T-cell (primary cell): ENCODE results near the genes PAK6, PLCB2, INAFM2 and C15orf62.

- PRO-cap, 7 experiments = no peak in any of the 7 experiments
Observed at GRCh38 chr15:39587202-39587641, 6.3 kb downstream of the THBS1 start.

- PRO-cap, 7 experiments = no peak in any of the 7 experiments
Observed at GRCh38 chr15:39590290-39590692, 9.4 kb downstream of the THBS1 start.

DNA sequence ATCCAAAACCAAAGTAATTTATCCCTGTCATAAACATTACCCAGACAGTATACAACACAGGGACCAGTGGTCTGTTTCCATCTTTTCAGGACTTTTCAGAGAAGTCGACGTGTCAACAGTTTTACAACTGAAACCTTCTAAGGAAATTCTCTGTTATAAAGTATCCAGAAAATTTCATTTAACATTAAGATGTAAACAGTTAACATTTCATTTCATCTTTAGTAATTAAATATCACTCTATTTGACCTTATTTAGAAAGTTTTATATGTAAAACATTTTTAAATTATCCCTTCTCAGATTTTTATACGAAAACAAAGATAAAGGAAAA lies 11.1 kb downstream of the THBS1 start:
- PRO-cap, 7 experiments = no peak in any of the 7 experiments

- PRO-cap, 7 experiments = no peak in any of the 7 experiments
Observed at GRCh38 chr15:39939495-39939694, 5.5 kb downstream of the EIF2AK4 start.

DNA sequence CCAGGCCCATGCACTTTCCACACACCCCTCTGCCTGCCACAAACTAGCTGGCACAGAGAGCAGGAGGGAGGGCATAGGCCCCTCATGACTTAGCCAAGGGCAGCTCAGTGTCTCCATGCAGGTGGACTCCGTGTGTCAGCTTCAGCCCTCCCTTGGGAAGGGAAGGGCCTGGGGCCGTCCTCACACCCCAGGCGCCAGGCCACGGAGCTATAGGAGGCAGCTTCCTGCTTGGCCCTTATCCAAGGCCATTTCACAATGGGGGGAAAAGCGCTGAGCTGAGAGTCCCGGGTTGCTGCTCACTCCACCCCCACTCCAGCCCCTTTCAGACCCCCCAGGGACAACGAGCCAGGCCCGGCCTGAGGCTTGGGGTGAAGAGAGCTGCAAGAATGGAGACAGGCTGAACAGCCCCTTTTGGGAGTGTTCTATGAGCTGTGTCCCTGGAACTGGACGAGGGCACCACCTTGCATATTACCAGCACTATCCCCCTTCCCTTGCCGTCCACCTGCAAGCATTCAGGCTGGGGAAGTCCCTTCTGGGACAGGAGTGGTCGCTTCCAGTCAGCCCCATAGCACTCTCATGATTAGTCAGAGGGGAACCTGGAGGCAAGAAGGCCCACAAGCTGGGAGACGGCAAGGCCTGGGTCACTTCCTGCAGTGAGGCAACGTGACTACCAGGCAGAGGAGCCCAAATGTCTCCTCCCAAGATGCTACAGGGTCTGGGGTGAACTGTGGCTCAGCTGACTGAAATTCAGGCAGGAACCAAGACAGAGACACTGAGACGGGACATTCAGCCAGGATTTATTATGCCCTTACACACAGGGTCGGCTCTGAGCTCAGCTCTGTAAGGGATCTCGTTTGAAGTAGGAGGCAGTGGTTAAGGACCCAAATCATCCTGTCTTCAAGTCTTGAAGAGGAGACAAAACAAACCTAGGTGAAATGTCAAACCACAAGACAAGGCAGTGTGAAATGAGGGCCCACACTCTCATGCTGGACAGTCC lies 8.6 kb upstream of the SRP14 start:
- PRO-cap, 7 experiments = peak in 3 of 7 experiments; most common plus-strand start position 653 of the sequence (in 2); most common minus-strand start position 582 of the sequence (in 3)

GRCh38 chr15:40052395-40053026 lies 13.5 kb upstream of the SRP14 start:
- PRO-cap, 7 experiments = no peak in any of the 7 experiments

- PRO-cap, 7 experiments = no peak in any of the 7 experiments
Observed at GRCh38 chr15:40092637-40093310, 15.9 kb downstream of the BMF start.

DNA sequence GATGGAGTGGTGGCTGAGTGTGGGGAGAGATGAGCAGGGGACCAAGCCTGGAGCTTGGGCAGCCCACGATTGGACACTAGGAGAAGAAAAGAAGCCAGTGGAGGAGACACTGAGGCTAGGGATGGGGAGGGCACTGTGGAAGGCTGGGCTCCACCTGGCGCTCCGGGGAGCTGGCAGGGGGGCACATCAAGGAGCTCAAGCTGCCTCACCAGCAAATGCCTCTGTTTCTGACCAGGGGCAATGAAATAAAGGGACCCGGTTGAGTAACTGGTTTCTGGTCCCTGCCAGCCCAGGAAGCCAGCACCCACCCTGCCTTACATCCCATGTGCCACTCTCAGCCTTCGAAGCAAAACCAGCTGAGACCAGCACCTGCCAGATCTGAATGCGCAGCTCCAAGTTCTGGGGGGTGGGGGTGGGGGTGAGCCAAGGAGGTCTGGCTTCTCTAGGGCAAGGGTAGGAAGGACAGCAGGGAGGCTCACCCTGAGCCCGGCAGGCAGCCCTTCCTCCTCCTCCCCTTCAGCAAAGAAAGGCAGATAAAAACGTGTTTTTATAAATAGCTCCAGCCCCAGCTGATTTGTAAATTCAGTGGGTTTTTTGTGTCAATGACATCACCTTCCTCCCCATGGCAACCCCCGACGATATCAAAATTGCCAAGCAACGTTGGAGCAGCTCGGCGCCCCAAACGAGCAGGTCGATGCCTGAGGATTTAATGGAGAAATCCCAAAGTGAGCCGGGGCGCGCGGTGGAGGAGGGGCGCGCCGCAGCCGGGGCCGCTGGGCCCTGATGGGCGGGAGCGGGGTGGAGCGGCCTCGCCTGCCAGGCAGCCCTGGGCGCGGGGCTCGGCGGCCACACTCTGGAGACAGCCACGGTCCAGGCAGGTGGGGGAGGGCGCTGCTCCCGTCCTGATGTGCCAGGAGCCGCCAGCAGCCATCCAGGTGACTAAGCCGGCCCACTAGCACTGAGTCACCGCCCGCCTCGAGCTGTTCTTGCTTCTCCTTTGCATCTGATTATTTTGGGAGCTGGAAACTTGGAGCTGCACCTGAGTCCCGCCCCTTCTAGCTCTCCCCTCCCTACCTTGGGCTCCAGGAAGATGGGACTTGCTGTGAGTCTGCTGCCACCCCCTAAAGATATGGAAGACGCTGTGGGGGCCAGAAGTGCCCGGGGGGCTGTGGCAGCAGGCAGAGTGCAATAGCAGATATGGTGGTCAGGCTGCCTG lies at the start of gene PAK6:
Gene PAK6 (plus strand): TSS at position 653 of the 1,216 bp plus-strand sequence.
- PRO-cap, 7 experiments = no peak in any of the 7 experiments

- PRO-cap, 7 experiments = no peak in any of the 7 experiments
Observed at GRCh38 chr15:40252080-40252393, 13.2 kb downstream of the PAK6 start.

DNA sequence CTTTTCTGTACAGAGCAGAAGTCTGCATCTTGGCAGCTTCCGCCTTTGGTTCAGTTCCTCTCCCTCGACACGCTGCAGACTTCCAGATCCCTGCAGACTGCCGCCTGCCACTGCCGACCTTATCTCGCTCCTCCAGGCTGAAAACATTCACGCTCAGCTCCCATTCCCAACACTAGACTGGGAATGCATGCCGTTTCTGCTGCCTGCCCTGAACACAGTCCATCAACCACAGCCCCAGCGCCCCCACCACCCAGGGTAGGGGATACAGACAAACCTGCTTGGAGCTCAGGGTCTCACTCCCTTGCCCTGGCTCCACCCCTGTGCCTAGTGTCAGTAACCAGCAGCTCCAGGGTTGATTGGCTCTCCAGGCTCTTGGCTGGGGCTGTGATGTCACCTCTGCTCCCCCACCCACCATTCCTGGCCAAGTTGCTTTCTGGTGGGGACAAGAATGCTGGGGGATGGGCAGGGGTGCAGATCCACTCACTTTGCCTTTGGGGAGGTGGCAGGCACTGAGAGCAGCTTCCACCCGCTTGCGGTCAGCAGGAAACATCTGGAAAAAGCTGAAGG lies 6.2 kb downstream of the PLCB2 start:
- PRO-cap, 7 experiments = no peak in any of the 7 experiments

- PRO-cap, 7 experiments = peak in 7 of 7 experiments; most common plus-strand start chr15:40308038 (in 7); most common minus-strand start chr15:40307700 (in 1)
Observed at GRCh38 chr15:40307238-40308321, at the start of gene PLCB2. PLCB2 (minus strand) TSS chr15:40307935.

DNA sequence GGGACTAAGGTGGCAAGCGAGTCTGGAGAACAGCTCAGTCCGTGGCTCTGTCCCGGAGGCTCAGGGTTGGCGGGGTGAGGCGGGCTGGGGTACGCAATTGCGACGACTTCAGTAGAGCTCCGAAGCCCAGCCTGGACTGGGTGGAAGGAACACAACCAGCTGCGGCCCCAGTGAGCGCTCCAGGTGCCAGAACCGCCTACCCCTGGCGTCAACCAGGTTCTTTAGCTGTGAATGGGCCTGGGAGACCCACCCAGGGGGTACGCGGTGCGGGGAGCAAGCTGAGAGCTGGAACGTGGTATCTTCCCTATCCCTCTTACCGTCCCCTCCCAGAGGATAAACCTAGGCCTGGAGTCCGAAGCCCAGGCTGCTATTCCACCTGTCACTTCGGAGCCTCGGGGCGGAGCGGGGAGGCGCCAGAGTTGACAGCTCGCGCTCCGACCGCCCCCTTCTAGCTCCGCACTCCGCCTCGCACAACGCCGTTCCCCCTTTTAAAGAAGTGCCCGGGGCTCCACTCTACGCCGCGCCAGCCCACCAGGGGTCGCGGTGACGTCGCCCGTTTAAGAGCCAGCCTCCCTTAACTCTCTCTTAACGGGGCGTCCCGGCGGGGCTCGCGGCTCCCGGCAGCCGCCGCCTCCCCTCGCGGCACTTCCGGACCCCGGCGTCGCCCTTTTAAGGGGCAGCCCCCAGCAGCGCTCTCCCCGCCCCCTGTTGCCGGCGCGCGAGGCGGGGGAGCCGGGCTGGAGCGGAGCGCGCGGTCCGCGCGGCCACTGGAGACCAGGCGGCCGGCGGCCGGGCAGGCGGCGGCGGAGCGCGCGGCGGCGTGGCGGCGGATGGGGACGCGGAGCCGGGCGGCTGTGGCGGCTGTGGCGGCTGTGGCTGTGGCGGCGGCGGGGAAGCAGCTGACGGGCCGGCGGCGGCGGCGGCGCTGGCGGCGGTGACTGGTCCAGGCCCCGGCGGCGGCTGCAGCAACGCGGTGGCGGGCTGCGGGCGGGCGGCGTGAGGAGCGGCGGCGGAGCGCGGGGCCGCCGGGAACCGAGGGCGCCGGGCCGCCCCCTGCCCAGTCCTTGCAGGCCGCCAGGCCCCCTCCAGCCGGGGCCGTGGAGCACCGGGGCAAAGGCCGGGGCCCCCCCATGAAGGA lies at the start of gene INAFM2:
Gene INAFM2 (plus strand): TSS at position 767 of the 1,138 bp plus-strand sequence.
- PRO-cap, 7 experiments = peak in 7 of 7 experiments; most common plus-strand start position 745 of the sequence (in 5); most common minus-strand start position 463 of the sequence (in 5)

GRCh38 chr15:40339707-40340523 lies 824 bp downstream of the CCDC9B start:
- PRO-cap, 7 experiments = no peak in any of the 7 experiments

DNA sequence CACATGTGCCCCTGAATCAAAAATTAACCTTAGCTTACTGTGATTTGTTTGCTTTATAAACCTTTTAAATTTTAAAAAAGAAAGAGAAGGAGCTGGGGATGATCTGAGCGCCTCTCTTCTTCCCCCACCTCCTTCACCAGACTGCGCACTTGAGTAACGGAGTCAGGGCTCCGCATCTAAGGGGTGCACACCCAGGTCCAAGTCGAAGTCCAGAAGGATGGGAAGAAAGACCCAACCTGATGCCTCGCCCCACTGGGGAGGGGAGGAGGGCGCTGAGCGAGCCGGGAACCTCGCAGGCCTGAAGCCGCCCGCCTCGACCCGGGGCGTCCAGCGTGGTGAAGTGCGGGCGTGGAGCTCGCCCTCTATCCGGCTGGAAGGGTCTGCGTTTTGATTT lies 437 bp upstream of the DISP2 start:
- PRO-cap, 7 experiments = no peak in any of the 7 experiments

DNA sequence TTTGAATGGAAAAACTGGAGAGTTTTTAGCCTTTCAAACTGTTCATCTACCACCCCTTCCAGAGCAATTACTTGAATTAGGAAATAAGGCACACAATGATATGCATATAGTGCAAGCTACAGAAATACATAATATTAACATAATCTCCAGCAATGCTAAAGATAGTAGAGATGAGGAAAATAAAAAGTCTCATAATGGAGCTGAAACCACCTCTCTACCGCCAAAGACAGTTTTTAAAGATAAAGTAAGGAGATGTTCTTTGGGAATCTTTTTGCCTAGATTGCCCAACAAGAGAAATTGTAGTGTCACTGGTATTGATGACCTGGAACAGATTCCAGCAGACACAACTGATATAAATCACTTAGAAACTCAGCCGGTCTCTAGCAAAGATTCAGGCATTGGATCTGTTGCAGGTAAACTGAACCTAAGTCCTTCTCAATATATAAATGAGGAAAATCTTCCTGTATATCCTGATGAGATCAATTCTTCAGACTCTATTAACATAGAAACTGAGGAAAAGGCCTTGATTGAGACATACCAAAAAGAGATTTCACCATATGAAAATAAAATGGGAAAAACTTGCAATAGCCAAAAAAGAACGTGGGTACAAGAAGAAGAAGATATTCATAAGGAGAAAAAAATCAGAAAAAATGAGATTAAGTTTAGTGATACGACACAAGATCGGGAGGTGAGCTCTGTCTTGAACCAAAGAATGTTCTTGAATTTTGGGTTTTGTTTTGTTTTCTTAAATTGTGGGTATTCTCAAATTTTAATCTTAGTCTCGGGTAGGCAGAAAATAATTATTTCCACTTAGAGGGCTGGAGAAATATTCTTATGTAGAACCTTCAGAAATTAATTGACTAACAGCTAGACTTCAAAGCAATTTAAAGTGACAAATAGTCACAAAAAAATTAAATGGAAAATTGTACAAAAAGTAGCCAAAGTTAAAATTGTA lies 31.2 kb downstream of the KNL1 start:
- PRO-cap, 7 experiments = no peak in any of the 7 experiments

DNA sequence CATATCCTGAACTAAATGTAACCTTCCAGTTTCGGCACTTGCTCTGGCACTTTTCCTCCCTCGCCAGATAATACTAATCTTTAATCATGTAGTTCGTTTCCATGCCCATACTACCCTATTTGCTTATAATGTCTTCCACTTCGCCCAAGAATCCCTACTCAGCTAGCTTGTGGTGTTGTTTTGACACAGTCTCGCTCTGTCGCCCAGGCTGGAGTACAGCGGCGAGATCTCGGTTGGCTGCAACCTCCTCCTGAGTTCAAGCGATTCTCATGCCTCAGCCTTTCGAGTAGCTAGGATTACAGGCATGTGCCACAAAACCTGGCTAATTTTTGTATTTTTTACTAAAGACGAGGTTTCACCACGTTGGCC lies 1.1 kb upstream of the RAD51 start:
- PRO-cap, 7 experiments = no peak in any of the 7 experiments

GRCh38 chr15:40744209-40744599 lies 10.8 kb downstream of the RMDN3 start:
- PRO-cap, 7 experiments = no peak in any of the 7 experiments

DNA sequence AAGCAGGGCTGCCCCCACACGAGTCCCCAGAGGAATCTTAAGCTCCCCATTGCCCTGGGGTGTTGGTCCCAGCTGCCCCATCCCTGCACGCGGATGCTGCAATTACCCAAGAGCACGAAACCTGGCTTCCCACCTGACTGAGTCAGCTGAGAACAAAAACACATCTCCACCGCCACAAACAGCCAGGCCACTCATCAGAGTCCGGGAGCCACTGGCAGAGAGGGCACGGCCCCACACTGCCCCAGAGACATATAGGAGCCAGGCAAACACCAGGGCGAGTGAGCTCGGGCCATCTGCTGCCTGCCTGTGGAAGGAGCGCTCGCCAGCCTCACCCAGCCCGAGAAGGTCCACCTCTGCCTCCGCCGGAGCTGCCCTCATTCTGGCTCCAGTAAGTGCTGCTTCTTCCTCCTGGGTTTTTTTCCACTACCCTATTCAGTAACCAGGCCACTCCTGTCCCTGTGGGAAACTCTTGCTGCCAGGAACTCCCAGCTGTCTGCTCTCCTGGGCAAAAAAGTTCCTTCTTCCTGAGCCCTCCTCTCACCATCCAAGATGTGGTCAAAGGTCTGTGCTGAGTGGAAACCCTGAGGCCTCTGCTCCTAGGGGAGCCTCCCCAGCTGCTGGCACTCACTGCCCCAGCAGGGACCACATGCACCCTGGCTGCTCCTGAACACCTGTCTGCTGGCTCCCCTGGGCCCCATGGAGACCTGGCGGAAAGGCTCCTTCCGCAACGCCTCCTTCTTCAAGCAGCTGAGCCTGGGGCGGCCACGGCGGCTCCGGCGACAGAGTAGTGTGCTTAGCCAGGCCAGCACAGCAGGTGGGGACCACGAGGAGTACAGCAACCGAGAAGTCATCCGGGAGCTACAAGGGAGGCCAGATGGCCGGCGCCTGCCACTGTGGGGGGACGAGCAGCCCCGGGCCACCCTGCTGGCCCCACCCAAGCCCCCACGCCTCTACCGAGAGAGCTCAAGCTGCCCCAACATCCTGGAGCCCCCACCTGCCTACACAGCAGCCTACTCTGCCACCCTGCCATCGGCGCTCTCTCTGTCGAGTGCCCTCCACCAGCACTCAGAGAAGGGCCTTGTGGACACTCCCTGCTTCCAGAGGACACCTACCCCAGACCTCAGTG lies at the start of gene C15orf62:
Gene C15orf62 (plus strand): TSS at position 181 of the 1,126 bp plus-strand sequence.
- PRO-cap, 7 experiments = peak in 2 of 7 experiments; most common plus-strand start position 190 of the sequence (in 1)

GRCh38 chr15:40771123-40771586 lies 1.4 kb downstream of the C15orf62 start:
- PRO-cap, 7 experiments = no peak in any of the 7 experiments

GRCh38 chr15:40846792-40847360 lies 3.0 kb downstream of the SPINT1 start:
- PRO-cap, 7 experiments = no peak in any of the 7 experiments